ENCODE data around the genes RAB40C and UNKL.

- RRBS, result 2% methylated on average over 47 of the region's 92 CpGs
Observed at GRCh38 chr16:589928-590504, at the start of gene RAB40C. TSS of gene RAB40C (plus strand) at chr16:590066.

GRCh38 chr16:635840-636083, 343 bp downstream of the METTL26 start:
- RRBS, result 1% methylated on average over 6 of the region's 21 CpGs

GRCh38 chr16:704473-705344, 892 bp downstream of the FBXL16 start:
- RRBS, result 7% methylated on average over 26 of the region's 48 CpGs

DNA sequence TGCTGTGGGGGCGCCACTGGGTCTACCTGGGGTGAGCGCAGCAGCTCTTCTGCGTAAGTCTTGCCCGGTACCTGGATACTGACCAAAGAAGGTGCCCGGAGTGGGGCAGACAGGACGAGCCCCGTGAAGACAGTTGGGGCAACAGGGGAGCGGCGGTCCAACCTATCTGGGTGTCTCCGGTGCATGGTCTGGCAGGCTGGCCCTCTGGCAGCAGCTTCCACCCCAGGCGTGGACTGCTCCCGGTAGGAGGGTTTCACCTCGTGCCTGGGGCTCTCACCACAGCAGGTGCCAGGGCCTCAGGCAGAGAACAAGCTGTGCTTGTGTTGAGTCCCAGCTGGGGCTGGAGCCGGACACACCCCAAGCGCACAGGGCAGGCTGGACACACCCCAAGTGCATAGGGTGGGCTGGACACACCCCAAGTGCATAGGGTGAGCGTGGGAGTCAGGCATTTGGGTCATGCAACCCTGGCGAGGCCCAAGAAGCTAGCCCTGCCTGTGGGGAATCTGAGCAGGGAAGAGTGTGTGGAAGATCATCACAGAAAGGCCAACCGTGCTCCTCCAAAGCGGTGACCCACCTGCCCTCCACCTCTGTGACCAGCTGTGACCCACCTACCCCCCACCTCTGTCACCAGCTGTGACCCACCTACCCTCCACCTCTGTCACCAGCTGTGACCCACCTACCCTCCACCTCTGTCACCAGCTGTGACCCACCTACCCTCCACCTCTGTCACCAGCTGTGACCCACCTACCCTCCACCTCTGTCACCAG, 1.6 kb upstream of the FBXL16 start:
- RRBS, result 22% methylated on average over 14 of the region's 19 CpGs

GRCh38 chr16:903508-903884, 67.3 kb downstream of the LMF1 start:
- RRBS, result no CpG with 5 or more reads among the region's 21 CpGs

- RRBS, result no CpG with 5 or more reads among the region's 22 CpGs
Observed at GRCh38 chr16:920437-921133, 50.2 kb downstream of the LMF1 start.

GRCh38 chr16:1014532-1015305, 33.1 kb downstream of the SOX8 start:
- RRBS, result 55% methylated on average over 11 of the region's 27 CpGs

- RRBS, result 30% methylated on average over 4 of the region's 32 CpGs
Observed at GRCh38 chr16:1073227-1074103, 918 bp downstream of the SSTR5 start.

DNA sequence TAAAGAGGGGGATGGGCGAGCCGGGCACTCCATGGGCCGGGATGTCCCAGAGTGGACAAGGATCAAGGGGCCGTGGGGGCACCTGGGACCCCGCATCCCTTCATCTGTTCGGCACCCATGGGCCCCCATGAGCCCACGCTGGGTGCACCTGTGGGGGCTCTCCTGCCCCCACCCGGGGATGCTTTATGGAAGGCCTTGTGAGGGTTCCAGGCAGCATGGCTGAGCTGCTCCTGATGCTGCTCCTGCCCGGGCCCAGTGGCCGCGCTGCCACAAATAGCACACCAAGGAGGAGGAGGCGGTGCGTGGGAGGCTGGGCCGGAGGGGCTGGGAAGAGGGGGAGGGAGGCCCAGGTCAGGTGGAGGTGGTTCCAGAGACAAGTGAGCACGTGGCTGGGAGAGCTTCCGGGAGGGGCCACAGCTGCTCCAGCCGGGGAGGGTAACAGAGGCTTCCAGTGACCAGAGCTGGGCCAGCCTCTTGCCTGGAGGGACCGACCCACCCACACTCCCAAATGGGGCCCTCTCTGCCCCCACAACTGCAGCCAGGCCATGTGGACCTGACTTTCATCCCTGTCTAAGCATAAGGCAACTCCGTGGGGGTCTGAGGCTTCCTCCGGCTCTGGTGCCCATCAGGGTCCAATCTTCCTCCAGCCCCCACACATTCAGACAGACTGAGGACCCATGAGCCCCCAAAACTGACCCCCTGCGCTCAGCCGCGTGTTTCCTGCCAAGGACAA, 4.8 kb downstream of the C1QTNF8 start:
- RRBS, result 15% methylated on average over 9 of the region's 23 CpGs

DNA sequence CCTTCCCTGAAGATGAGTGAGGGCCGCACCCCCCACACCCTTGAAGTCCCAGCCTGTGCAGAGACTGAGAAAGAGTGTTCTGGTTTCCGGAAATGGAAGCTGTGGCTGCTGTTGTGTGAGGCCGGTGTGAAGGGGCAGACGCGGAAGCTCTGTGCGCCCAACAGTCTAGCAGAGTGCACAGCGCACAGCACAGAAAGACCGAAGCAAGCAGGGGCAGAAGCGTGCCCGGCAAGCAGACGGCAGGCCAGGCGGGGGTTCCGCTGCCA, 16.8 kb downstream of the TPSG1 start:
- RRBS, result 57% methylated on average over 7 of the region's 13 CpGs

- RRBS, result no CpG with 5 or more reads among the region's 7 CpGs
Observed at GRCh38 chr16:1316655-1317062, 7.2 kb downstream of the UBE2I start.

- RRBS, result 96% methylated on average over 3 of the region's 41 CpGs
Observed at GRCh38 chr16:1317228-1318313, 8.1 kb downstream of the UBE2I start.

DNA sequence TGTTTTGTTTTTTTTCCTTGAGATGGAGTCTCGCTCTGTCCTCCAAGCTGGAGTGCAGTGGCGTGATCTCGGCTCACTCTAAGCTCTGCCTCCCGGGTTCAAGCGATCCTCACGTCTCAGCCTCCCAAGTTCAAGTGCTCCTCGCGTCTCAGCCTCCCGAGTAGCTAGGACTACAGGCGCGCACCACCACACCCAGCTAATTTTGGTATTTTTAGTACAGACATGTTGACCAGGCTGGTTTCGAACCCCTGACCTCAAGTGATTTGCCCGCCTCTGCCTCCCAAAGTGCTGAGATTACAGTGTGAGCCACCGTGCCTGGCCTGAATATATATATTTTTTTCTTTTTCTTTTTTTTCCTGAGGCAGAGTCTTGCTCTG, 18.3 kb downstream of the UNKL start:
- RRBS, result no CpG with 5 or more reads among the region's 14 CpGs

- RRBS, result 2% methylated on average over 38 of the region's 105 CpGs
Observed at GRCh38 chr16:1414308-1415383, at the start of gene UNKL. TSS of gene UNKL (minus strand) at chr16:1414704.

DNA sequence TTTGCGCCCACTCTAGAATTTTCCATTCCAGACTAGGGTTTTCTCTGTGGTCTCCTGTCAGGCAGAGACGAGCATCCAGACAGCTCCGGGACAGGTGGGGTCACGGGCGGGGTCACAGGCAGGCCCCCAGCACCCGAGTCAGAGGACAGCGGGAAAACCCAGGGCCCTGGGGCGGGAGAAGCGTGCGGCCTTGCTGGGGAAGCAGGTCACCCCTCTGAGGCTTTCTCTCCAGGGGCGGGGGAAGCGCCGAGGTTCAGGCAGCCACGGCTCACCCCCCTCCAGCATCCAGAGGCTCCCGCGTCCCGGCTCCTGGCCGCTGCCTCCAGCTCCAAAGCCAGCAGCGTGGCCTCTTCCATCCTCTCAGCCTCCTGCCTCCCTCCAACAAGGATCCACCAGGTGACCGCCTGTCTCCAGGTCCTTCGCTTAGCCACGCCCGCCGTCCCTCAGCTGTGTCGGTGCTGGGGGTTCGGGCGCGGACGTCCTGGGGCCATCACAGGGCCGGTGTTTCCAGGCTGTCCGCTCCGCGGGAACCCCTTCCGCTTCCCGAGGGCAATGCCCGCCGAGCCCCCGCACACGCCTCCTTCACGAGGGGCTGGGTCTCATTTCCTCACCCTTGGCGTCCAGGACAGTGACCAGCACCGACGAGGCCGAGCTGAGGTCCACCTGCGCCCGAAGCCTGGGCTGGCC, 2.9 kb upstream of the PERCC1 start:
- RRBS, result 63% methylated on average over 3 of the region's 46 CpGs

- RRBS, result 94% methylated on average over 19 of the region's 33 CpGs
Observed at GRCh38 chr16:1495238-1495774, 2.1 kb downstream of the TELO2 start.

DNA sequence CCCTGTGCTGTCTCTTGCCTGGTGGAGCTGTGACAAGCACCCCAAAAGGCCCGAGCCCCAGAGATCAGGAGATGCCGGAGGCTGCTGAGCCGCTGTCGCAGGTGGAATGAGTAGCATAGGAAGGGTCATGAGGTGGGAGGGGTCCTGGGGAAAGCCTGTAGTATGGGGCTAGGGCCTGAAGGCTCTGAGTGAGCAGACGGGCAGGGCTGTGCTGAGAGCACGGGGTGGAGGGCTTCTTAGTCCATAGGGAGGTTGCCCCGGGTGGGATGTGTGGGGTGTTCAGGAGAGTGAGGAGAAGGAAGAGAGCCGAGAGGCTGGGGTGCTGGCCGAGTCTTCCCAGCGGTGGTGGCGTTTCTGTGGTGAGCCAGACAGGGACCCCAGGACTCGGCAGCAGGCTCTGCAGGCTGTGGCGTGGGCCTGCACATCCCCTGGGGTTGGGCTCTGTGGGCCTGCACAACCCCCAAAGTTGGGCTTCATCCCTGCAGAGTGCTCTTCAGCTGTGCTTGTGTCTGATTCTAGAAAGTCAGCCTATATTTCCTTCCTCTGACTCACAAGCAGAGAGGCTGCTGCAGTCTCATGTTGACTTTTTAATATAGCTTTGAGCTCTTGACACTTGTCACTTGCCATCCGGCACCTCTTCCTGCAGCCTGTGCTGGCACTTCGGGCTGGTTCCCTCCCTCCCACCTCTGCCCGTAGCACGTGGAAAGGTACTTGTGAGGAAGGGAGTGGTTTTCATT, 19.3 kb upstream of the JPT2 start:
- RRBS, result no CpG with 5 or more reads among the region's 17 CpGs

GRCh38 chr16:1699008-1699849, 6.8 kb upstream of the MAPK8IP3 start:
- RRBS, result no CpG with 5 or more reads among the region's 14 CpGs

DNA sequence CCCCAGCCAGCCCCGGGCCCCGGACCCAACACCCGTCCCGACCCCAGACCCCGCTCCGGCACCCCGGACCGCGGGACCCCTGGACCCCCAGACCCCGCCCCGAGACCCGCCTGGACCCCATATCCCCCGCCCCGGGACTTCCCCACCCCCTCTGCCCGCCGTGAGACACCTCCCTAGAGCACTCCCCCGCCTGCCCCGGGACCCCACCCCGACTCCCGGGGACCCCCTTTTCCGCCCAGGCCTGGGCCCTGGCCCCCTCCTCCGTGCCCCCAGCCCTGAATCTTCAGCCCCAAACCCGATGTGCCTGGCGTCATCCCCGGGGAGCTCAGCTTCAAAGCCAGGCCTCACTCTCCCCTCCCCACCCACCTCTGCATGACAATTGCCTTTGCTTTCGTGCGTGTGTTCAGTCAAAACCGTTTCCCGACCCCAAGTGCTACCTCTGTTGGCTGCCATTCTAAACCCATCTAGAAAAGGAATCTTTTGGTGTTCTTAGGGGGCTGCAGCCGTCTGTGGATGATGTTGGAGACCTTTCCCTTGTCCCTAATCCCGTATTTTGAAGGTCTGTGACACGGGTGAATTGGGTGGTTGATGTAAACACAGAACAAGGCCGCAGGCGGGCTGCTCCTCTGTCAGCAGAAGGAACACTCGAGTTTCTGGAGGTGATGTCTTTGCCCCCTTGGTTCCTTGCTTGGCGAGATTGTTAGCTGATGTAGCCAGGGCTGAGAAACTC, 869 bp downstream of the MAPK8IP3 start:
- RRBS, result 1% methylated on average over 17 of the region's 36 CpGs

- RRBS, result 74% methylated on average over 6 of the region's 24 CpGs
Observed at GRCh38 chr16:1780591-1781494, 1.5 kb downstream of the SPSB3 start.

Data from aortic smooth muscle cell (primary cell).